Fibroblast of the aortic adventitia (primary cell): ENCODE results near the genes RIMS1, OOEP and EEF1A1.

DNA sequence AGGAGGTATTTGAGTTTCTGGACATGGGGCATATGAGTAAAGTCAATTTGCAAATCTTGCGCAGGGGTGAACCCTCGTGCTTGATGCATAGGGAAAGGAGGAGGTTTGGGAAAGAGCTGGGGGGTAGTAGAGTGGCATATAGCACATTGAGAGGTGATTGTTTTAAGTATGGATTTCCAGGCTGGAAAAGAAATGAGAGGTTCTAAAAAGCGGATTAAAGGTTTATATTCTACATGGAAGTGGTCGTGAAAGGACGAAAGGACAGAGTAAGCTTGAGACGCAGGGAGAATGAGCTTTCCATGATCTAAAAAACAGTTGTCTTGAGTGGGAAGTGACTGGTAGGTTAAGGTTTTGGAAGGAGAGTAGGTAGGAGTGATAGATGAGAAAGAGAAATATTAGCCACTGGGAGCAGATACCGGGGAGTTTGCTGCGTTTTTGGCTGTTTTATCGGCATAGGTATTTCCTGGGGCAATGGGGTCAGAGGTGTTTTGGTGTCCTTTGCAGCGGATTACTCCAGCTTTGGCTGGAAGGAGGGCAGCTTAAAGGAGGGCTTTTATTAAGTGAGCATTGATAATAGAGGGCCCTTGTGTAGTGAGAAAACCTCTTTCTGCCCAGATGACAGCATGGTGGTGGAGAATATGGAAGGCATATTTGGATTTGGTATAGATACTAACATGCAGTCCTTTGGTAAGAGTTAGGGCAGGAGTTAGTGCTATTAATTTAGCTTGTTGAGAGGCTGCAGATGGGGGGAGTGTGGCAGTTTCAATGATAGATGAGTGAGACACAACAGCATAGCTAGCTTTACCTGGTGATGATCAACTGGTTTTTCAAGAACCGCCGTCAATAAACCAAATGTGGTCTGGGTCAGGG lies 750.5 kb upstream of the ADGRB3 start:
- CAGE, long polyA plus RNA, result no peak

DNA sequence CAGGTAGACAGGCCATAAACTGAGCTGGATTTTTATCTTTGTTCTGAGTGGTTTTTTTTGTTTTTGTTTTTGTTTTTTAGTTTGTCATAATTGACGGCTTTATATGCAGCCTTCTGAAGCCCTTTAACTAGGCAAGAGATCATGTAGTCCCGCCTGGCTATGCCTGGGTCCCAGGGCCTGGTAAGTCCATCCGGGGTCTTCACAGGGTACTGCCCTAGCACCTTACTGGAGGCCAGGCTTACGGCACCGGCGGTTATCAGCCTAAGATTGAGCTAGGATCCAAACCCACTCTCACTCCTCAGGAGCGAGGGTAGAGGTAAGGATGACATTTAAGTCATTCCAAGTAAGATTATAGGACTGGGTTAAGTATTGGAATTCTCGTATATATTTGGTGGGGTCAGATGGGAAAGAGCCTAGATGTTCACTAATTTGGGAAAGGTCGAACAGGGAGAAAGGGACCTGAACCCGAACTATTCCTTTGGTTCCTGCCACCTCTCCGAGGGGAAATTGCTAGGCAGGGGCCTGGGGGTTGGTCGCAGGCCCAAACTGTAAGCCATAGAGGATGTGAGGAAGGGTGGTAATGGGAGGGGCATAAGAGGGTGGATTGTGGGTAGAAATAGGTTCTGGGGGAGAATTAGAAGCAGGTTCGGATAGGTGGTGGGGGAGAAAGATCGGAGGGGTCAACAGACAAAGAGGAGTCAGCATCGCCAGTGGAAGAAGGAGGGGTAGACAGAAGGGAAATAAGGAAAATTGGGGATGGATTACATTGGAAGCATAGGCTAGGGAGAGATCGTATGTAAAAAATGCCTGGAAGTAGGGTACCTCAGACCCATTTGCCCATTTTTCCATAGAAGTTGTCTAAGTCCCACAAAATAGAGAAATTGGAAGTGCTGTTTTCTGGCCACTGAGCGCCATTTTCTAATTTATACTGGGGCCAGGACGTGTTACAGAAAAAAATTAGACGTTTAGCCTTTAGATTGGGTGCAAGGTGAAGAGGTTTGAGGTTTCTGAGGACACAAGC lies 747.2 kb upstream of the ADGRB3 start:
- CAGE, long polyA plus RNA, result no peak

DNA sequence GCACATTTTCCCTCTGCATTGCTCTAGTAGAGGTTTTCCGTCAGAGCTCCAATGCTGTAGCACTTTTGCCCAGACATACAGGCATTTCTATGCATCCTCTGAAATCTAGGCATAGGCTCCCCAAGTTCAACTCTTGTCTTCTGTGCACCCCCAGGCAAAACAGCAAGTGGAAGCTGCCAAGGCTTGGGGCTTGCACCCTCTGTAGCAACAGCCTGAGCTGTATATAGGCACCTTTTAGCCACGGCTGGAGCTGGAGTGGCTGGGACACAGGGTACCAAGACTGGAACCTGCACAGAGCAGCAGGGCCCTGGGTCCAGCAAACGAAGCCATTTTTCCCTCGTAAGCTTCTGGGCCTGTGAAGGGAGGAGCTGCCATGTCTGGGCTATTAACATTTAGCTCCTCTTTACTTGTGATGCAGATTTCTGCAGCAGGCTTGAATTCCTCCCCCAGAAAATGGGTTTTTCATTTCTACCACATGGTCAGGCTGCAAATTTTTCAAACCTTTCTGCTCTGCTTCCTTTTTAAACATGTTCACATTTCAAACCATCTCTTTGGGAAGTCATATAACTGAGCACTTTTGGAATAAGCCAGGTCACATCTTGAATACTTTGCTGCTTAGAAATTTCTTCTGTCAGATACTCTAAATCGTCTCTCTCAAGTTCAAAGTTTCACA lies 596.1 kb upstream of the ADGRB3 start:
- CAGE, long polyA plus RNA, result no peak

- CAGE, long polyA plus RNA, result no peak
Measured at GRCh38 chr6:68634267-68635227, 535 bp upstream of the ADGRB3 start.

GRCh38 chr6:69233157-69233619 lies 563.6 kb downstream of the LMBRD1 start:
- CAGE, long polyA plus RNA, result no peak

DNA sequence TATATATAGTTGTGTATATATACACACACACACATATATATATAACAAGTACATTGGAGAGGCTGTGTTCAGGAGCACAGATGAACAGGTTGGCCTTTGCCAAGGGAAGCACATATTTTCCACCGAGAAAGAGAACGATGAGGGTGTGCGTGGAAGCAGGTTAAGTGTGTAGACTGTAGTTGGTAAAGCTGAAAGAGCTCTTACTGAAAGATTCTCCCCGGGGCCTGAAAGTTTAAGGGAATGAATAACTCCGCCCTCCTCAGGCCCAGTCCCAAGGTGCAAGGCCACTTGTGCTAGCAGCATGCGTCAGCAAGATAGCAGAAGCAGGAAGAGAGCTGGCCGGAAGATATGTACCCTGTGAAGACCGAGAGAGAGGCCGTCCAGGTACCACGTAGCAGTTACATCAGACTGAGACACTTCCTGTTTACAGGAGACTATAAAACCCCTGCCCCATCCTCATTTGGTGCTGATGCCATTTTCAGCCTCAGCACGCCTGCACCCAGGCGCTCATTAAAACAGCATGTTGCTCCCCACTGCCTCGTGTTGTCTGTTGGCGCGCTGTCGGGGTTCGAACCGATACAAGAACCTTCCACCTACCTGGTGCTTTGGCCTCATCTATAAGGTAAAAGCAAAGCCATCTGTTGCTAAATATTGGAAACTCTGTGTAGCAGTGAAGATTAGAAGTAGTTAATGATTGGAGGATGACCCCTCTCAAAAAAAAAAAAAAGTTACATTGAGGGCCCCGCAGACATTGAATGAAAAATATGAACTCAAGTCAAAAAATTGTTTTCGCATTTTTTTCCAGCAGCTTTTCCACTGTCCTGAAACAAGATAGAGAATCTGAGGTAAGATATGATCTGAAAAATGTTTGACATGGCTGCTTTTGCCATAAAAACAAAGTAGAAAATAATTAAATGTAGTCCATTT lies 18.6 kb upstream of the FAM135A start:
- CAGE, long polyA plus RNA, result no peak

DNA sequence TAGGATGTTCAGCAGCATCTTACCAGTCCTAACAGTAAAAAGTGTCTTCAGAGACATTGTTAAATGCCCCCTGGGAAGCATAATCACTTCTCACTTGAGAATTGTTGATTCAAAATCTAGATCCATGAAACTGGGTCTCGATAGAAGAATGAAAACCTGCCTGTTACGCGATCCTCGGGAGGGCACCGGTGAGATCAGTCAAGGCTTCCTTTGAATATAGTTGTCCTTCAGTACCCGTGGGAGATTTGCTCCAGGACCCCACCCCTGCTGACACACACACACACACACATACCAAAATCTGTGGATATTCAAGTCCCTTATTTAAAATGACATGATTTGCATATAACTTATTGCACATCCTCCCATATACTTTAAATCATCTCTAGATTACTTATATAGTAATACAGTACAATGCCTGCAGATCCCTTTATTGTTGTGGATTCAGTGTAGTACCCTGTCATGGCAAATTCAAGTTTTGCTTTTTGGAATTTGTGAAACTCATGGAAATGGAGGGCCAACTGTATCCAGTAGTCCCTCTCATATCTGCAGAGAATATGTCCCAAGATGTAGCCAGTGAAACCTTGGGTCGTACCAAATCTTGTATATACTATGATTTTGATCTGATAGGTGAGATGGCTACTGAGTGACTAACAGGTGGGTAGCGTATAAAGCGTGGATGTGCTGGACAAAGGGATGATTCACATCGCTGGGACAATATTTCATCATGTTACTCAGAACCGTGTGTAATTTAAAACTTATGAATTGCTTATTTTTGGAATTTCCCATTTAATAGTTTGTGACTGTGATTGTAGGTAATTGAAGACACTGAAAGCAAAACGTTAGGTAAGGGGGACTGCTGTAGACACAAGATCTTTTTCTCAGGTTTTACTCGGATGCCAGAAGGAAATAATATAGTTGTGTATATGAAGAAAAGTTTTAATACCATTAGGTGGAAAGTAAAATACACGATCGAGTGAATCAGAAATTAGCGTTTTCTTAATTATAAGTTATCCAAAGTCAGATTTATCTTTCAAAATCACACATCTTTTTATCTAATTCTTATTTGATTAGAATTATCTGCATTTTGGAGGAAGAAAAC lies 144.0 kb downstream of the SMAP1 start:
- CAGE, long polyA plus RNA, result no peak

- CAGE, long polyA plus RNA, result no peak
Measured at GRCh38 chr6:70842526-70843081, 114.3 kb downstream of the B3GAT2 start.

DNA sequence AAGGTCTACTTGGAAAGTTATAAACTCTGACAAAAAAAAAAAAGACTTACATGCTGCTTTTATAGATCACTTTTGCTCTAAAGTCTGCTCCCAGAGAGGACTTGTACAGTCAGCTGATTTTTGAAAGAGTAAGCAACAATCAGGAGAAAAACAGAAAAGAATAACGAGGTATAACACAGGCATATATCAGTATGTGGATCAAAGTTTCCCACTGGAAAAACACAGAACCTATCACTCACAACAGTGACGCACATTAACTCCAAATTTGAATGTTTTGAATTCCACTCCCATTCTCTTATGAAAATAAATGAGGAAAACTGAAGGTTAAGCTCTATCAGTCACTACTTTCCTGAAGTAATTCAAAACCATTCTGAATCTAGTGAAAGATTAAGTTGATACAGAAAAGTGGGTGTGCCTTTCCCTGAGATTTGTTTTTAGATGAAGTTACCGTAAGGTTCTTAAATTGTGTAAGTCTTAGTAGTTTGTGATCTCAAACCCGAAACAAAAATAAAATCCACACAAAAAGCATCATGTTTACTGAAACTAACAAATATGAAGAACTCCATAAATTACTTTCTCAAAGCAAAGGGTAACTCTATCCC lies 115.6 kb downstream of the OGFRL1 start:
- CAGE, long polyA plus RNA, result no peak

- CAGE, long polyA plus RNA, result no peak
Measured at GRCh38 chr6:71886196-71887476, at the start of gene RIMS1. Gene RIMS1, plus strand, starts transcription at chr6:71886550.

DNA sequence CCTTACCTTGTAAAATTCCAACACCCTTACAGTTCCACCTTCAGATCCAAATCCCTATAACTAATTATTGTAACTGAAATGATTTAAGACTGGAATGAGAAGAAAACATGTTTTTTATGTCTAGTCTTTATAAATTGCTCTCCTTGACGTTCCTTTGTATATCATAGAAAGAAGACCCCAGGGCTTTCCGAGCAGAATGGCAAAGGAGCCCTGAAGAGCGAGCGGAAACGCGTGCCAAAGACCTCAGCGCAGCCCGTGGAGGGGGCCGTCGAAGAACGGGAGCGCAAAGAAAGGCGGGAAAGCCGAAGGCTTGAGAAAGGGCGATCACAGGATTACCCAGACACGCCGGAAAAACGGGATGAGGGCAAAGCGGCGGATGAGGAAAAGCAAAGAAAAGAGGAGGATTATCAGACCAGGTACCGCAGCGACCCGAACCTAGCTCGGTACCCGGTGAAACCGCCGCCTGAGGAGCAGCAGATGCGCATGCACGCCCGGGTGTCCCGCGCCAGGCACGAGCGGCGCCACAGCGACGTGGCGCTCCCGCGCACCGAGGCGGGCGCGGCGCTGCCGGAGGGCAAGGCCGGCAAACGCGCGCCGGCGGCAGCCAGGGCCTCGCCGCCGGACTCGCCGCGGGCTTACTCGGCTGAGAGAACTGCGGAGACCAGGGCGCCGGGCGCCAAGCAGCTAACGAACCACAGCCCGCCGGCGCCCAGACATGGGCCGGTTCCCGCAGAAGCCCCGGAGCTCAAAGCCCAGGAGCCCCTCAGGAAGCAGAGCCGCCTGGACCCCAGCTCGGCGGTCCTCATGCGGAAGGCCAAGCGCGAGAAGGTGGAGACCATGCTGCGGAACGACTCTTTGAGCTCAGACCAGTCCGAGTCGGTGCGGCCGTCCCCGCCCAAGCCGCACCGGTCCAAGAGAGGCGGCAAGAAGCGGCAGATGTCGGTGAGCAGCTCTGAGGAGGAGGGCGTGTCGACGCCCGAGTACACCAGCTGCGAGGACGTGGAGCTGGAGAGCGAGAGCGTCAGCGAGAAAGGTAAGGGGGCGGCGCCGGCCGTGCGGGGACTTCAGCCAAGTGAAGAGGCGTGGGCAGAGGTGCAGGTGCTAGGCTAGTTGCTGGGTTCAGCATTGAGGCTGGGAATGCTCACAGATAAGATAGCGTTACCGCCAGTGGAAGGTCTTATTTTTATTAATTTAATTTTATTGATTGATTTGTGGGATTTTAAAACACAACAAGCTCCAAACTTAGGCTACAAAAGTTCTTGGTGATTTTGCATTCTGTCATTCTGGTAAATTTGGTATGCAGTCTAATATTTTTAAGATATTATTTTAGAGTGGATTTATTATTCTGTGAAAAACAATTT lies 296.2 kb downstream of the RIMS1 start:
- CAGE, long polyA plus RNA, result no peak

GRCh38 chr6:72646908-72647586 lies 25.2 kb downstream of the KCNQ5 start:
- CAGE, long polyA plus RNA, result no peak

GRCh38 chr6:72732227-72733319 lies 110.7 kb downstream of the KCNQ5 start:
- CAGE, long polyA plus RNA, result no peak

DNA sequence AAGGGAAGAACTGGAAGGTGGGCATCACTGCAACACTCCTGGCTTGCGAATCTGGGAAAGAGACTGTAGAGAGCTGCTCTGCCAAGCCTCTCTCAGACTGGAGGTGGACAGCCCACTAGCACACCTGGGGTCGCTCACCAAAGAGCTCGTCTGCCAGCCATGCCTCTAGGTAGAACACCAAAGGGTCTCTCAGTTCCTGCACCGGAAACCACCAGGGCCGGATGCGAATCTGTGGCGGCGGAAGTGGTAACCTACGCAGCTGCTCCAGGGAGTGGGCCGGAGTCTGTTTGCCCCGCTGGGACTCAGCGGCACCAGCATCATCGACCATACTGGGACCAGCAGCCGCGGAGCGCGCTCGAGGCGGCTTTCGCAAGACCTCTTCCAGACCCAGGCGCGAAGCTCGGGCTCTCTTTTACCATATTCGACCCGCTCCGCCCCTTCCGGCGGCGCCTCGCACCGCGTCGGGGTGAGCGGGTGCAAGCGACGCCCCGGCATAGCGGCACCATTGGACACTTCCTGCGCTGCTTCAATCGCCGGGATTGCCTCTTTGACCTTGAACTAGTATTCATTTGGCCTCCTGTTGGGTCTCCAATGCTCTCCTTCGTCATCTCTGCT lies at the start of gene OOEP:
TSS of gene OOEP (minus strand) at position 433 of the 615 bp plus-strand sequence.
- CAGE, long polyA plus RNA, result no peak

DNA sequence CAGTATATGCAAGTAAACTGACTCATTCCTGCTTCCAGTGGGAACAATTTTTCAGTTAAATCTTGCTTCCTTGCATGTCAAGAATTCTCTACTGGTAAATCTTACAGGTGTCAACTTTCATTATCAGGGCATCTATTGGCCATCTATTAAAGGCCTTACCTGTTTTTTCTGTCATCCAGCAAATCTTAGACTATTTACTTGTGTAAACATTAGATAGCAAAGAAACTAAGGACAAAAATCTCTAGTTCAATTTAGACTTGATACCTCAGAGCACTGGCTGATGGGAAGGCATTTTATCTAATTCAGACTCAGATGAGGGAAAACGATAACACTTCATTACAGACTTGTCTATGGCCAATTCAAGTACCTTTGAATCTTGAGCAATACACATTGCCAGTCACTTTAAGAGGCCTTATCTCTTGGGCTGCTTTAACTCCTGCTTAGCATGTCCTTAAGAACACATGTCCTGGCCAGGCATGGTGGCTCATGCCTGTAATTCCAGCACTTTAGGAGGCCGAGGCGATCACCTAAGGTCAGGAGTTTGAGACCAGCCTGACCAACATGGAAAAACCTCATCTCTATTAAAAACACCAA lies 4.9 kb downstream of the EEF1A1 start:
- CAGE, long polyA plus RNA, result no peak

DNA sequence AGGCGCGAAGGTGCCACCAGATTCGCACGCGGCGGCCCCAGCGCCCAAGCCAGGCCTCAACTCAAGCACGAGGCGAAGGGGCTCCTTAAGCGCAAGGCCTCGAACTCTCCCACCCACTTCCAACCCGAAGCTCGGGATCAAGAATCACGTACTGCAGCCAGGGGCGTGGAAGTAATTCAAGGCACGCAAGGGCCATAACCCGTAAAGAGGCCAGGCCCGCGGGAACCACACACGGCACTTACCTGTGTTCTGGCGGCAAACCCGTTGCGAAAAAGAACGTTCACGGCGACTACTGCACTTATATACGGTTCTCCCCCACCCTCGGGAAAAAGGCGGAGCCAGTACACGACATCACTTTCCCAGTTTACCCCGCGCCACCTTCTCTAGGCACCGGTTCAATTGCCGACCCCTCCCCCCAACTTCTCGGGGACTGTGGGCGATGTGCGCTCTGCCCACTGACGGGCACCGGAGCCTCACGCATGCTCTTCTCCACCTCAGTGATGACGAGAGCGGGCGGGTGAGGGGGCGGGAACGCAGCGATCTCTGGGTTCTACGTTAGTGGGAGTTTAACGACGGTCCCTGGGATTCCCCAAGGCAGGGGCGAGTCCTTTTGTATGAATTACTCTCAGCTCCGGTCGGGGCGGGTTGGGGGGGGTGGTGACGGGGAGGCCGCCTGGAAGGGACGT lies at the start of gene EEF1A1:
TSS of gene EEF1A1 (minus strand) at position 275 of the 686 bp plus-strand sequence.
- CAGE, long polyA plus RNA, result no peak

- CAGE, long polyA plus RNA, result no peak
Measured at GRCh38 chr6:73548451-73549133, 27.8 kb upstream of the EEF1A1 start.

DNA sequence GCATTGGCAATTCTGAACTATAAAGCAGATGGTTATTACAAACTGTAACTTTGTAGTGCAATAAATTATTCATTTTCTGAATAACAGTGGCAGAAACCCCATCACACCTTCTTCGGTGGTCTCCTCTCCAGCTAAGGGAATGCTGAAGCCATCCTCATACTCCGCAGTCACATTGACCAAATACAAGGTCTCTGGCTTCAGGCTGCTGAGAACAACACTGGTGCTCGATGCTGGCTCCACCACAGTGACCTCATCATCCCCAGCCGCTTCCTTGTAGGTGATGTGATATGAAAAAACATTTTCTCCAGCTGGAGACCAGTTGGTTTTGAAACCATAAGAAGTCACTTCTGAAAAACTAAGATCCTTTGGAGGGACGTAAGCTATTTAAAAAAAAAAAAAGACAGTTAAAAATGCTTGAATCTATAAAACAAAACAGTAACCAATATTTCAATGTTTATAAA lies 25.0 kb downstream of the COL12A1 start:
- CAGE, long polyA plus RNA, result no peak

GRCh38 chr6:75201807-75202067 lies 4.1 kb downstream of the COL12A1 start:
- CAGE, long polyA plus RNA, result no peak

GRCh38 chr6:75487048-75487720 lies 6.4 kb downstream of the FILIP1 start:
- CAGE, long polyA plus RNA, result no peak